Stomach (tissue), 7 donors: ENCODE data around the genes PTPMT1, OR4C46, OR4C6 and OR5D16.

- PRO-cap = no peak
- RAMPAGE, long total RNA, 5 experiments = no peak in any of the 5 experiments
- RRBS = no CpG with 5 or more reads among the region's 10 CpGs
Measured at GRCh38 chr11:47467557-47468049, 18.7 kb upstream of the RAPSN start.

DNA sequence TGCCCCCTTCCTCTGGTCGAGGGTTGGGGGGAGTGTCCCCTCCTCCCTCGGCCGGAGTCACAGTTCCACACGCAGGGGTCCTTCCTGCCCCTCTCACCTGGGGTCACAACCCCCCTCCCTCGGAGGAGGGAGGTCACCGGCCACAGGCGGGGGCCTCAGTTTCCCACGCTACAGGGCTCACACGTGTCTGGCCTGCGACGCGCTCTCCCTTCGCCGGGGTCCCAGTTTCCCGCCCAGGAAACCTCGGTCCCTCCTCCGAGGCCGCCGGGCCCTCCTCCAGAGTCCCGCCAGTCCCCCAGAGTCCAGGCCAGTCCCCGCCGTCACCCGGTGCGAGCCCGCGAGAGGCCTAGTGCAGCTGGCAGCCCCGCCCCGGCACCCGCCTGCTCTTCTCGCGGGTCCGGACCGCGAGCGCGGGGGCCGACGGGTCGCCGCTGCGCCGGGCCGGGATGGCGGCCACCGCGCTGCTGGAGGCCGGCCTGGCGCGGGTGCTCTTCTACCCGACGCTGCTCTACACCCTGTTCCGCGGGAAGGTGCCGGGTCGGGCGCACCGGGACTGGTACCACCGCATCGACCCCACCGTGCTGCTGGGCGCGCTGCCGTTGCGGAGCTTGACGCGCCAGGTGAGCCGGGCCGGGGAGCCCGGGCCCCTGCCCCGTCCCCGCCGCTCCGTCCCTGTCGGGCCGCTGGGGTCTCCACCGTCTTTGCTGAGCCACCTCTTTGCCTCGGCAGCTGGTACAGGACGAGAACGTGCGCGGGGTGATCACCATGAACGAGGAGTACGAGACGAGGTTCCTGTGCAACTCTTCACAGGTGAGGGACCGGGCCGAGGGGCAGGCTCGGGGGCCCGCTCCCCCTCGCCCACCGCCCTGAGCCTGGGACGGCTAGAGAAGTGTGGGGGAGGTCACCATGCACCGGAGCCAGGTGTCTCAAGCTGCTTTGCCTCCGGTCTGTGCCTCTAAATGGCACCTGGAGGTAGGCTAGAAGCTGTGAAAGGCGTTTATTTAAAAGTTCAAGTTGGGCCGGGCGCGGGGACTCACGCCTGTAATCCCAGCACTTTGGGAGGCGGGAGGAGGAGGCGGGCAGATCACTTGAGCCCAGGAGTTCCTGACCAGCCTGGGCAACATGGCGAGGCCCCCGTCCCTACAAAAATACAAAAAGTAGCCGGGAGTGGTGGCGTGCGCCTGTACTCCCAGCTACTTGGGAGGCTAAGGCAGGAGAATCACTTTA is at the start of gene PTPMT1:
TSS of gene PTPMT1 (plus strand) at position 423 of the 1,227 bp plus-strand sequence.
- PRO-cap = bidirectional peak, plus-strand start at position 436 of the sequence, minus-strand start at position 322 of the sequence
- RAMPAGE, long total RNA, 5 experiments = start-site peak on the plus strand in 4 of 5 experiments, centred at positions 431 to 446 of the sequence, 77 to 823 reads per replicate; start-site peak on the minus strand in 2 of 5 experiments, centred at positions 319 to 344 of the sequence, 28 to 100 reads per replicate
- RRBS = 2% methylated on average over 63 of the region's 105 CpGs

DNA sequence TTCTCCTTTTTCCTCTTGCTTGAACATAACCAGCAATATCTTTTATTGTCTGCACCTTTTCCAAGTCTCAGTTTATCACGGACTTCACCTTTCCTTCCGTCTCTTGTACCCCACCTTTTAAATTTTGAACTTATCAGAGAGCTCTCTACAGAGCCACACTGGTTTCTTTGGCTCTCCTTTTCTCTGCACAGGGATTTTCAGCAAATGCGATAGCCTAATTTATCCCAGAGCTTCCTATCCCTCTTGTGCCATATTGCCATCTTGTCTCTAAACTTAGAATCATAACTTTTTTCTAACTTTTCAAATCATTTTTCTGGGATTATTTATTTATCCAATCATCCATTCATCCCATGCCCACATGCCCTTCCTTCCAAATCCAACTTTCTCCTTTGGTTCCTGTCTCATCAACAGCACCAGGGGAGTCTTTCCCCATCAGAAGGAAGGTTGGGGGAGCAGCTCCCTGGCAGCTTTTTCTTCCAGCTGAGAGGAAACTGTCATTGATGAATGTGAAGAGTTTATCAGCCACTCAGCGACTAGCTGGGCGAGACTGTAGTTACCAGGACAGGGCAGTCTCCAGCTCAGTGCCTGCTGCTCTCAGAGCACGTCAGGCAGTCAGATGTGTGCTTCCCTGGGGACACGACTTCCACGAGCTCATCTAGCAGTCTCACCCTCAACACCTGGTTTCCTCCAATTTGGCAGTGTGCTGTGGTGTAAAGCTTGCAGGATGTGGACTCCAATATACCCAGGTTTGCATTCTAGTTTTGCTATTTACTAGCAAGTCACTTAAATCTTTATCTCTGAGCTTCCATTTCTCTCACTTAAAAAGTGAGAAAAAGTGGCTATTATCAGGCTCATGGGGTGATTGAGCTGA is 12.4 kb upstream of the C1QTNF4 start:
- PRO-cap = no peak
- RAMPAGE, long total RNA, 5 experiments = start-site peak on the minus strand in 1 of 5 experiments, centred at position 376 of the sequence, 6 reads per replicate
- RRBS = no CpG with 5 or more reads among the region's 8 CpGs

- PRO-cap = no peak
- RAMPAGE, long total RNA, 5 experiments = no peak in any of the 5 experiments
- RRBS = no CpG with 5 or more reads among the region's 6 CpGs
Measured at GRCh38 chr11:47611383-47611938, 17.2 kb upstream of the C1QTNF4 start.

DNA sequence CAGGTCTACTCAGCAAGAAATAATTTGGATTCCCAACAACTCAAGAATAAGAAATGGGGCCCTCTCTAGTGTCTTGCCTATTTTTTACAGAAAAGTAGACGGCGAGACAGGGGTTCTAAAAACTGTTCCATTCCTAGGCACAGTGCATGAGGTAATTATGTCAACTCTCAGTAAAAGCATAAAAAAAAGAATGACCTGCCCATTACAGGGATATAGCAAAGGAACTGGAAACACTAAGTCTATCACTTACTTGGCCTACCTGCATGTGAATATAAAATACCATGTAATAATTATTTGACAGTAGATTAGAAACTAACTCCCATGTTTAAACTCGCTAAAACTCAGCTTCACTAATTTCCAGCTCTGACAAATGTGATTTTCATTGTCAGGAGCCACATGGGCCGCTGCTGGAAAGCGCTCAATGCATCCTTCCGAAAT is 984 bp downstream of the MTCH2 start:
- PRO-cap = no peak
- RAMPAGE, long total RNA, 5 experiments = no peak in any of the 5 experiments
- RRBS = no CpG with 5 or more reads among the region's 6 CpGs

DNA sequence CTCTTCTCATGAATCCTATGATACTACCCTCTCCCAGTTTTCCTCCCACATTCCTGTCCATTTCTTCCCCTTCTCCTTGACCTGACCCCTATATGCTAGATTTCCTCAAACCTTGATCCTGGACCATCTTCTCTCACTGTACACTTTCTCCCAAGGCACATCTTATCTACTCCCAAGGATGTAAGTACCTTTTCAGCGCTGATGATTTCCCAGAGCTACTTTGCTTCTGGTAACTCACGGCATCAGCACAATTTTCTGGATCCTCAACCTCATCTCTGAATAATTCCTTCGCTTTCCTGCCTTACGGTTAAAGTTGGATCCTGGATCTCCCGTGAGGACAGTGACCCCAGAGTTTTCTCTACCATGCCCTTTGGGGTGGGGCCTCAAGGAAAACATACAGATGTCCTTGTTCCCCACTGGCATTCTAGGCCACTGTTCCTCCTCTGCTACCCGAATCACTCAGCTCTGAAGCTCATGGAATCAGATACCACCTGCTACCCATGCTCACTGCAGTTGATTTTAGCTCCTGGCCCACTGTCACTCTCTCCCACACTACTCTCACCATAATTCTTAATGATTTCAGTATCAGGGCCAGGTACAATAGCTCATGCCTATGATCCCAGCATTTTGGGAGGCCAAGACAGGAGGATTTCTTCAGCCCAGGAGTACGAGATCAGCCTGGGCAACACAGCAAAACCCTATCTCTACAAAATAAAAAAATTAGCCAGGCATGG is 5.9 kb downstream of the NUP160 start:
- PRO-cap = no peak
- RAMPAGE, long total RNA, 5 experiments = start-site peak on the minus strand in 1 of 5 experiments, centred at position 224 of the sequence, 25 reads per replicate
- RRBS = no CpG with 5 or more reads among the region's 7 CpGs

DNA sequence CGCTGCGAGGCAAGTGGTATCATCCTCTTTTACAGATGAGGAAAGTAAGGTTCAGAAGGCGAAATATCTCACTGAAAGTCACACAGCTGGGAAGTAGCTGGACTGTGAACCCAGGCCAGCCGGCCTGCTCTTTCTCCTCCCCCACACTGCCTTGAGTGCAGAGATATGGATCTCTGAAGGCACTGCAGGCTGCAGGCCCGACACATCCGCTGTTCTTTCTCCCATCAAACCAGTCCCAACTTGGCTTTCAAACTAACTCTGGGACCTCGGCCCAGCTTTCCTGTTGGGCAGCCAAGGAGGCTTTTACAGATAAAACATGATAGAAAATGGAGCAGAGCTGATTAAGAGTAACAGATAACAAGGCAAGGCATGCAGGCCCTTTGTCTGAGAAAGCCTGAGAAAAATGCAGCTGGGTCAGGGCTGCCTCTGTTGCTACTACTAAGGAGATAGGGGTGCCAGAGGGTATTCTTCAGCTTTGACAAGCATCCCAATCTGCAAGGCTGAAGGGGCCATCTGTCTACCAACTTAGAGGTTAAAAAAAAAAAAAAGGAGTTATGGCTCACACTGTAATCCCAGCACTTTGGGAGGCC is 63.9 kb upstream of the PTPRJ start:
- PRO-cap = no peak
- RAMPAGE, long total RNA, 5 experiments = no peak in any of the 5 experiments
- RRBS = no CpG with 5 or more reads among the region's 7 CpGs

DNA sequence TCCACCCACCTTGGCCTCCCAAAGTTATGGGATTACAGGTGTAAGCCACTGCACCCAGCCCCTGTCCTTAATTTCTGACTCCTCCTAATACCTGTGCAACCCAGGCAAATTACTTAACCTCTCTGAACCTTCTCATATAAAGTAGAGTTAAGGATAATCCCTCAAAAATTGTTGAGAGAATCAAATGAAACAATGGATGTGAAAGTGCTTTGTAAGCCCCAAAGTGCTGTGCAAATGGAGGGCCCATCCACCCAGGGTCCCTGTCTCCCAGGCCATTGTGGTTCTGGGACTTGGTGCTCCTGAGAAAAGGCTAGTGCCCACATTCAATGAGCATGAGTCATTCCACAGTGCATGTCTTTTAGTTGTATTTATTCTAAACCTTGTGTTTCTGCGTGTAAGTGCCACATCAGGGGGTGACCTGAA is 61.4 kb upstream of the PTPRJ start:
- PRO-cap = no peak
- RAMPAGE, long total RNA, 5 experiments = no peak in any of the 5 experiments
- RRBS = no CpG with 5 or more reads among the region's 1 CpG

GRCh38 chr11:47935699-47936145 is 44.6 kb upstream of the PTPRJ start:
- PRO-cap = no peak
- RAMPAGE, long total RNA, 5 experiments = no peak in any of the 5 experiments
- RRBS = no CpG with 5 or more reads among the region's 3 CpGs

DNA sequence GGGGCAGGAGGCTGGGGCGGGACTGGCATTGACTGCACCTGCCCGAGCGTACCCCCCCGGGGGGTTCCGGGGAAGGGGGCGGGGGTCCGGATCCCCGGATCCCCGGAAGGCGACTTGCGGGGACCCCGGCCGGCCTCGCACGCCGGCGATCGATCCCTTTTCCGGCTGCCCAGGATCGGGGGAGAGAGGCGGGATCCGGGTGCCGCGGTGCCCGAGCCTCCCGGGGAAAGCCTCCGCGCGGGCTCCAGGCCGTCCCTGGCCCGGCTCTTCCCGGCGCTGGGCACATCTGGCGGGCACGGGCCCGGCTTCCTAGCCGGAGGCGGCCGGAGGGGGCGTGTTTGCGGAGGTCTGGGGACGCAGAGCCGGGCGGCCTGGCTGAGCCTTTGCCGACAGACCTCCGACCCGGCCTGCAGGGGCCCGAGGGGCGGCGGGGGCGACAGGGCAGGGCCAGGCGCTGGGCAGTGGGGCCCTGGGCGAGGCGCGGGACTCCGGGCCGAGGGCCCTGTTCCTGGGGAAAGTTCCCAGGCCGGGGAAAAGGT is 744 bp downstream of the PTPRJ start:
- PRO-cap = bidirectional peak, plus-strand start at position 175 of the sequence, minus-strand start outside the sequence; bidirectional peak, plus-strand start at position 337 of the sequence, minus-strand start at position 288 of the sequence
- RAMPAGE, long total RNA, 5 experiments = no peak in any of the 5 experiments
- RRBS = 2% methylated on average over 23 of the region's 58 CpGs

- PRO-cap = no peak
- RAMPAGE, long total RNA, 5 experiments = start-site peak on the plus strand in 1 of 5 experiments, at chr11:48008799-48009105 at its widest, 14 reads per replicate
- RRBS = no CpG with 5 or more reads among the region's 14 CpGs
Measured at GRCh38 chr11:48008835-48009483, 28.6 kb downstream of the PTPRJ start.

GRCh38 chr11:48043223-48043612 is 62.9 kb downstream of the PTPRJ start:
- PRO-cap = no peak
- RAMPAGE, long total RNA, 5 experiments = start-site peak on the plus strand in 3 of 5 experiments, at chr11:48043327-48043466 at its widest, 5 to 18 reads per replicate
- RRBS = no CpG with 5 or more reads among the region's 3 CpGs

DNA sequence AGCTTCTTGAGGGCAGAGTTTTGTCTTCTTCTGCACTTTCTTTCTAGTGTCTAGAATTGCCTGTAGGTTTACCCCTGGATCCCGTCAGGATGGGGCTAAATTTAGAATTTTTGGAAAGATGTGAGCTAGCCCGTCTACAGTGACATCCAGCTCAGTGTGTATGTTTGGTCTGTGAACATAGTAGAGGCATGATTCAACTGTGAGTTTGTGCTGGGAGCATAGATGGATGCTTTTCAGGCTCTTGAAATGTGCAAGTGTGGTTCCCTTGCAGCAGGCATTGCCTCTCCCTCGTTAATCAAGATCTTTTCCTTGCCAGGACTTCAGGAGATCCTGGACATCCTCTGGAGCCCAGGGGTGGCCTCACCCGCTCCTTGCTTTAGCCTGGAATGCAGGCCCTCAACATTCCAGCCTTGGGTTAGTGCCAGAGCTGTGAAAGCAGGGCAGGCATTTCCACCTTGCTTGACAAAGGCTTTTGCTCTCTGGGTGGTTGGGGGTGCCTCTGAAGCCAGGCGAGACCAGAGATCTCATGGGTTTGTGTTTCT is 71.8 kb downstream of the PTPRJ start:
- PRO-cap = no peak
- RAMPAGE, long total RNA, 5 experiments = start-site peak on the plus strand in 2 of 5 experiments, centred at positions 126 to 242 of the sequence, 5 to 31 reads per replicate
- RRBS = no CpG with 5 or more reads among the region's 5 CpGs

- PRO-cap = no peak
- RAMPAGE, long total RNA, 5 experiments = start-site peak on the plus strand in 2 of 5 experiments, at chr11:48062614-48063099 at its widest, 5 to 6 reads per replicate
- RRBS = no CpG with 5 or more reads among the region's 3 CpGs
Measured at GRCh38 chr11:48062540-48063035, 82.2 kb downstream of the PTPRJ start.

GRCh38 chr11:48109354-48110079 is 107.1 kb upstream of the OR4B1 start:
- PRO-cap = no peak
- RAMPAGE, long total RNA, 5 experiments = no peak in any of the 5 experiments
- RRBS = no CpG with 5 or more reads among the region's 7 CpGs

- PRO-cap = no peak
- RAMPAGE, long total RNA, 5 experiments = no peak in any of the 5 experiments
- RRBS = no CpG with 5 or more reads among the region's 24 CpGs
Measured at GRCh38 chr11:50169768-50170375, 187.5 kb upstream of the OR4C12 start.

- PRO-cap = no peak
- RAMPAGE, long total RNA, 5 experiments = no peak in any of the 5 experiments
- RRBS = no CpG with 5 or more reads among the region's 1 CpG
Measured at GRCh38 chr11:54603911-54604243, at the start of gene OR4C46. TSS of gene OR4C46 (minus strand) at chr11:54603998.

GRCh38 chr11:55099038-55099308 is 163.0 kb upstream of the TRIM48 start:
- PRO-cap = no peak
- RAMPAGE, long total RNA, 5 experiments = no peak in any of the 5 experiments
- RRBS = no CpG with 5 or more reads among the region's 5 CpGs

- PRO-cap = no peak
- RAMPAGE, long total RNA, 5 experiments = no peak in any of the 5 experiments
- RRBS = no CpG with 5 or more reads among the region's 1 CpG
Measured at GRCh38 chr11:55661825-55662409, at the start of gene OR4C6. TSS of gene OR4C6 (plus strand) at chr11:55662201.

DNA sequence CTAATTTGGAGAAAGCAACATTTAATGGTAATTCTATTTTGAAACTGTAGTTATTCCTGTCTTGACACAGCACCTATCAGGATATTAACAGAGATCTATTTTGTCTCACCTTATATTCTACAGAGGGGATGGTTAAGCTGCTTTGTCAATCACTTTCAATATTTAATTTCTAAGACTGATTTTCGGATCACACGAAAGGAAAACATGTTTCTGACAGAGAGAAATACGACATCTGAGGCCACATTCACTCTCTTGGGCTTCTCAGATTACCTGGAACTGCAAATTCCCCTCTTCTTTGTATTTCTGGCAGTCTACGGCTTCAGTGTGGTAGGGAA is at the start of gene OR5D16:
TSS of gene OR5D16 (plus strand) at position 205 of the 335 bp plus-strand sequence.
- PRO-cap = no peak
- RAMPAGE, long total RNA, 5 experiments = no peak in any of the 5 experiments
- RRBS = no CpG with 5 or more reads among the region's 4 CpGs